BJ (cell line): ENCODE measurements around the genes NKX3-2 and CPEB2.

GRCh38 chr4:10118037-10118975, 1.7 kb upstream of the WDR1 start:
- CAGE, long polyA plus RNA = no peak
- RRBS = no CpG with 5 or more reads among the region's 20 CpGs

GRCh38 chr4:10118976-10119500, 2.4 kb upstream of the WDR1 start:
- CAGE, long polyA plus RNA = no peak
- RRBS = no CpG with 5 or more reads among the region's 13 CpGs

DNA sequence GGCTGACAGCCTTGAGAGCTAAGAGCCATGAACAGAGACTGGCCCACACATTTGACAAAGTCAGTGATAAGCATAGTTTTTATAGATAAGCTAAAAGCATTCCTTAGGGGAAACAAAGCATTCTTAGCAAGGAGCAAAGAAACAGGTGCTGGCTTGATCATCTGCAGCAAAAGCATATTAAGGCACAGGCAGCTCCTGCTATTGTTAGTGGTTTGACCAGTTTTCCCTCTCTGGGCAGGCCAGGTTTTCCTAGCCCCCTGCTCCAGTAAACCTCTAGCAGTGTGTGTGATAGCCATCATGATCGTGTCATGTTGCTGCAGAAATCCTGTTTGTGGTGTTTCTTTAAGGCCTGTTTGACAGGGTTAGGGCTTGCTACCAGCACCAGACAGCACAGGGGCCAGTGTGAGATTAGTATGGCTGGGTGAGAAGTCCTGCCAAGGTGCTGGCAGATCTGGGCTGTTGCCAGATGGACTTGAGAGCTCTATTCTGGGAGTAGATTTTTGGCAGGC, 57.7 kb upstream of the WDR1 start:
- CAGE, long polyA plus RNA = no peak
- RRBS = no CpG with 5 or more reads among the region's 1 CpG

DNA sequence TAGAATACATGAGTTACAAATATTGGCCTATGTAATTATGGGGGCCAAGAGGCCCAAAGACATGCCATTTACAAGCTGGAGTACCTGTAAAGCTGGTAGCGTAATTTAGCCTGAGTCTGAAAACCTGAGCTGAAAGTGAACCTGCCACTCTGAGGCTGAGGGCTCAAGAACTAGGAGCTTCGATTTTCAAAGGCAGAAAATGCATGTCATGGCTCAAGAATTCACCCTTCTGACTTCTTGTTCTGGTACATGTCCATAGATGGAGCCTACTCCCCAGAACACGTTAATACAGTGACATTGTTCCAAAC, 115.4 kb upstream of the WDR1 start:
- CAGE, long polyA plus RNA = no peak
- RRBS = no CpG with 5 or more reads among the region's 3 CpGs

DNA sequence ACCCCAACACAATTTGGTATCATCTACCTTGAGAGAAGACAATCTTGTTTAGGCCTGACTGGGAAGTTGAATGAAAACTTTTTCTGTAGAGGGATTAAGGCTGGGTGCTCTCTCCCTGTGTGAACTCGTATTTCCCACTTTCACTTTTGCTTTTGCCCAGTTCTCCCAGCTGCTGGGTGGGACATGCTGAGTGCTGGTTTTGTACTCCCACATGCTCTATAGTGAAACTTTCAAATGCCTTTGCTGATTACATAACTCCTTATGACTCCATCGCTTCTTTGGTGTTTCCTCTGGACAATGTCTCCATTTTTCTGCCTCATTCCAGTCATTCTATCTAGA, 100.6 kb downstream of the CLNK start:
- CAGE, long polyA plus RNA = no peak
- RRBS = no CpG with 5 or more reads among the region's 2 CpGs

- CAGE, long polyA plus RNA = no peak
- RRBS = no CpG with 5 or more reads among the region's 5 CpGs
These were observed 50.2 kb upstream of the CLNK start for GRCh38 chr4:10734716-10735122.

- CAGE, long polyA plus RNA = no peak
- RRBS = no CpG with 5 or more reads among the region's 6 CpGs
These were observed 62.7 kb upstream of the CLNK start for GRCh38 chr4:10747227-10747675.

GRCh38 chr4:11149551-11150016, 279.1 kb downstream of the HS3ST1 start:
- CAGE, long polyA plus RNA = no peak
- RRBS = no CpG with 5 or more reads among the region's 6 CpGs

- CAGE, long polyA plus RNA = no peak
- RRBS = no CpG with 5 or more reads among the region's 5 CpGs
These were observed 159.1 kb upstream of the HS3ST1 start for GRCh38 chr4:11587706-11588184.

DNA sequence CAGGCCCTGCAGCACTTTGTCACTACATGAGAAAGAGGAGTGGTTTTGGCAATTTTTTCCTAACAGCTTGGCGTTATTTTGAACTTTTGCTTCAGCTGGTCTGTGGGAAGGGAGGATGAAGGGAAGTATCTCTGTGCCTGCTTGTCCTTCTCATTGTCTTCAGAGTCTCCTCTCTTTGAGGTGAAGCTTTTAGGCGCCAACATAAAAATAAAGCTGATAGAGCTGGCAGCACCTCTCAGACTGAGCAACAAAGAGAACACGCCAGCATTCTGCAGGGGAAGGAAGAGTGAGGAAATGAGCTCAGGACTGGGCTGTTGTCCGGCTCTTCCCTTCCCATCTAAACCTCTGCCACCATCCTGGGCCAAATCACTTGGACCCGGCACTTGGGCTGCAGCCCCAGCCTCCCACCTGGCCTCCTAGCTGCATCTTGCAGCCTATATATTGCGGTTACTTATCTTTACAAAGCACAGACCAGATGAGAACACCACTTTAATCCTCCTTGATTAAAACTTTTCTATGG, 476.3 kb upstream of the HS3ST1 start:
- CAGE, long polyA plus RNA = no peak
- RRBS = 20% methylated on average over 1 of the region's 6 CpGs

DNA sequence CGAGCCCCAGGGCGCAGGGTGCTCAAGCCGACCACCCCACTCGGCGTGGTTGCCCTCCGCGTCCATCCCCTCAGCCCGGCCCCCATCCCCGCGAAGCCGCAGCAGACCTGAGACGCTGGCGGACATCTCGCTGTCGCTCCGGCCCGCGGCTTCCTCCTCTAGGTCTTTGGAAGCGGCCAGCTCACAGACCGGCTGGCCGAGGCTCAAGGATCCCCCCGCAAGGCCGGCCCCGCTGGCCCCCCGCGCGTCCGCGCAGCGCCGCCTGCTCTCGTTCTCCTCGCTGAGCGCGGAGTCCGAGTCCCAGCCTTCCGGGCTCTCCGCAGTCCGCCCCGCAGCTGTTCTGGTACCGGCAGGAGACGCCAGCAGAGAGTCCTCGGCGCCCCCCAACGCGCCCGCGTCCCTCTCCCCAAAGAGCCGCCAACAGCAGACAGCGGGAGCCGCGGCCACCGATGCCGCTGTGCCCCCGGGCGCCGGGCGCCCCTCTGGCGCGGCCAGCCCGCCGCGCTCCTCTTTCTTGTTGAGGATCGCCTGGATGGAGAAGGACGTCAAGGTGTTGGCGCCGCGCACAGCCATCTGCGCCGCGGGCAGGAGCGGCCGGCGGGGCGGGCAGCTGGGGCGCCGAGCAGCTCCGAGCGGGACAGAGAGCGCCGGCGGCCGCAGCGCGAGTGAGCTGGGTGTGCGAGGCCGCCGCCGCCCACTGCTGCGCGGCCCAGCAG, at the start of gene NKX3-2:
Gene NKX3-2, minus strand, starts transcription at position 667 of the 716 bp plus-strand sequence.
- CAGE, long polyA plus RNA = no peak
- RRBS = 6% methylated on average over 36 of the region's 91 CpGs

DNA sequence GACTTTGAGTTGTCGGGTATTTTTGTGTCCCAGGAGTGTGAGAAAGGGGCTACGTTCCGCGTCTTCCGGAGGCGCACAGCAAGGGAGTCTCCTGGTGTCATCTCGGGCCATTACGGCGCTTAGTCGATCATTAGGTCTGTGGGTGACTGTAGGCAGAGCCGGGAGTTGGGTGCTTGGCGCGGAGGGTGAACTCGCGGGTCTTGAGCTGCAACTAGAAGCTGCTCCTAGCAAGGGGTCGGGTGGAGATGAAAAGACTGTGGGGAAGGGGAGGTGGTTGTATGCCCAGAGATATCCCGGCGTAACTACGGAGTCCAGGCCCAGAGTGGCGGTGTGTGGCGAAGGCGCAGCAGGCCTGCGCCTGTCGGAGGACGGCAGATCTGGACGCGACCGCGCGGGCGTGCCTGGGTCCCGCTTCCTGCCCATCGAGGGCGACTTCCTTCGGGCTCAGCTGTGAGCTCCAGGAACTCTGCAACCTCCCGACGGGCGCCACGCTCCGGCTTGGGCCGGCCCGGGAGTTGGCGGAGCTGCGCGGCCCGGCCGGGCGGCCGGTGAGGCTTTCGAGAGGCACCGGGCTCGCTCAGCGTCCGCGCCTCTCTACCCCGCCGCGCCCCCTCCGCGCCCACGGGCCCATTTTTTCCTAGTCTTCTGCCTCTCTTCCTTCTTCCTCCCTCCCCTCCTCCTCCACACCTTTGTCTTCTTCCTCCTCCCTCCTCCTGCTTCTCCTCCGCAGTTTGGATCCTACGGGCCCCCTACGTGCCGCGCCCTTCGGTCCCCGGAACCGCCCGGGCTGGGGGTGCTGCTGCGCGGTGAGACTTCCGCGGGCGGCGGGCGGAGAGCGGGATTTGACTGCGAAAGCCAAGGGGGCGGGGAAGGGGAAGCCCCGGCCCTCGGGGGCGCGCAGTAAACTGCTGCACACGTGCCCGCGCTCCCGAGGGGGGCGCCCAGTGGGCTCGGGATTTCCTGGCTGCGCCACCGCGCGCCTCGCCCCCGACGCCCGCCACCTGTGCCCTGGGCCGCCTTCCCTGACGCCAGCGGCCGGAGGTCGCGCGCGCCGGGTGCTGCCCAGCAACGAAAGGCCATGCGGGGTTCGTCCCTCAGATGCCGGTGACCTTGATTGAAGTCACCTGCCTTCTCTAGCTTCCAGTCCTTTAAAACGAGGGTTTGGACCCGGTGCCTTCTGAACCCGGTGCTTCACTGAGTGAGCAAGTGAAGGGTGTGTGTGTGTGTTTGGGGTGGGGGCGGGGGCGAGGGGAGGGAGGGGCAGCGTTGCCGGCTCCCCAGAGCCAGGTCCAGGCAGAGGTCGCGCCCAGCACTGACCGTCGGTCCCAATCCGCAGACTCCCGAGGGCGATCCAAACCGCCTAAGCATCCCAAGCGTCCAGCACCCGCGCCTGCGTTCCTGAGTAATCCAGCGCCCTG, 3.1 kb upstream of the NKX3-2 start:
- CAGE, long polyA plus RNA = no peak
- RRBS = 4% methylated on average over 22 of the region's 131 CpGs

DNA sequence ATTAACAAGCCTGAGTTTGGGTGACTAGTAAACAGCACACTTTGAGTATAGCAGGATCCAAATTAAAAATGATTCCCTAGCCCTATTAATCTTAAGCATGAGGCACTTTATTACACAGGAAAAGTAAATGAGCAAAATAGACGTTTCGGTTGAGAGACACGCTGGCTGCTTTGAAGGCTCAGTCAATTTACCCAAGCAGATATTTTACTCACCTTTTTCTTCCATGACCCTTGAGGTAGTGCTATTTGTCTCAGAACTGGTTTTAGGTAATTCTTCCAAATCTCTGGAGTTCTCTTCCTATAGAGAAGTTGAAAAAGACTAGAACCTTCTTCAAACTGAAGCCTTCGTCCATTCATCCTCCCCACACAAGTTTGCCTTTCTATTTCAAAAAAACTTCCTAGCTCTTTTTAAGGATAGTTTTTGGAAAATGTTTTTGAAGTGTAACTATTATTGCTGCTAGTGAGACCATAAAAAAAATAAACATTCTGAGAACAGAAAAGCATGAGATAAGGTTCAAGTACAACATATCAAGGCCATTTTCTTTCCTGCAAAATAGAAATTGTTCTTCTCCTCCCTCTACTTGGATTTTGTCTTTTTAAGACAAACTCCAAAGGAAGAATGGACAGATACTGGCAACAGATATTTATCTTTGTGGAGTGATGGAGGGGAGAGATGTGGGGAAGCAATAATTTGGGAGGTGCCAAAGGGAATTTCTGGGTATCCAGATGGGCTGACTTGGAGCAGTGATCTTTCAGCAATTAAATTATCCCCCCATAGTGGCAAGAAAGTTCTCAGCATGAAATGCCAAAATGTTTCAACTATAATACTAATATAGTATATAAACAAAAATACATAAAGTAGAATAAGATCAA, 38.4 kb upstream of the NKX3-2 start:
- CAGE, long polyA plus RNA = no peak
- RRBS = no CpG with 5 or more reads among the region's 4 CpGs

GRCh38 chr4:13626549-13627009, 946 bp downstream of the BOD1L1 start:
- CAGE, long polyA plus RNA = no peak
- RRBS = no CpG with 5 or more reads among the region's 4 CpGs

GRCh38 chr4:14856130-14856882, 146.0 kb upstream of the CPEB2 start:
- CAGE, long polyA plus RNA = no peak
- RRBS = no CpG with 5 or more reads among the region's 5 CpGs

DNA sequence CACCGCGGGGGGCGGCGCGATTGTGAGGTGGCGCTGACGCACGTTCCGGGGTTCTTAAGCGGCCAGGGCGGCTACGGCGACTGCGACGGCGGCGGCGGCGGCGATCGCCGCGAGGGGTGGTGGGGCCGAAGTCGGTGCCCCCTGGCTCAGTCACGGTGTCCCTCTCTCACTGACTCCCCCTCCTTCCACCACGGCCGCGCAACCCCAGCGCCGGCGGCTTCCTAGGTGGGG, at the start of gene CPEB2:
Gene CPEB2, plus strand, starts transcription at position 83 of the 231 bp plus-strand sequence.
- CAGE, long polyA plus RNA = no peak
- RRBS = 1% methylated on average over 11 of the region's 32 CpGs

- CAGE, long polyA plus RNA = no peak
- RRBS = no CpG with 5 or more reads among the region's 7 CpGs
These were observed 143.3 kb downstream of the CPEB2 start for GRCh38 chr4:15145500-15146053.

DNA sequence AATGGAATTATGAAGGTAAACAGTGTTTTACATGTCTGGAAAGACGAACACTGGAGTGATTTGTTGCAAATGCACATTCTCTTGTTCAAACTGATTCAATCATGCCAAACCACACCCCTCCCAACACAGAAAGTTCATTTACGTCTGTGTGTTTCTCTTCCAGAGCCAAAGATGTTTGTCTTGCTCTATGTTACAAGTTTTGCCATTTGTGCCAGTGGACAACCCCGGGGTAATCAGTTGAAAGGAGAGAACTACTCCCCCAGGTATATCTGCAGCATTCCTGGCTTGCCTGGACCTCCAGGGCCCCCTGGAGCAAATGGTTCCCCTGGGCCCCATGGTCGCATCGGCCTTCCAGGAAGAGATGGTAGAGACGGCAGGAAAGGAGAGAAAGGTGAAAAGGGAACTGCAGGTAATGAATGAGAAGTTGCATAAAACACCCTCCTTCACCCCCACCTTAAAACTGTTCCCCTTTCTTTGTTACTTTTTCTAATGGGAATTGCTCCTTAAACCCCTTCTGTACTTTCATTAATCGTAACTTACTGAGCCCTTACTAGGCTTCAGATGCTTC, 7.8 kb downstream of the C1QTNF7 start:
- CAGE, long polyA plus RNA = no peak
- RRBS = no CpG with 5 or more reads among the region's 7 CpGs

DNA sequence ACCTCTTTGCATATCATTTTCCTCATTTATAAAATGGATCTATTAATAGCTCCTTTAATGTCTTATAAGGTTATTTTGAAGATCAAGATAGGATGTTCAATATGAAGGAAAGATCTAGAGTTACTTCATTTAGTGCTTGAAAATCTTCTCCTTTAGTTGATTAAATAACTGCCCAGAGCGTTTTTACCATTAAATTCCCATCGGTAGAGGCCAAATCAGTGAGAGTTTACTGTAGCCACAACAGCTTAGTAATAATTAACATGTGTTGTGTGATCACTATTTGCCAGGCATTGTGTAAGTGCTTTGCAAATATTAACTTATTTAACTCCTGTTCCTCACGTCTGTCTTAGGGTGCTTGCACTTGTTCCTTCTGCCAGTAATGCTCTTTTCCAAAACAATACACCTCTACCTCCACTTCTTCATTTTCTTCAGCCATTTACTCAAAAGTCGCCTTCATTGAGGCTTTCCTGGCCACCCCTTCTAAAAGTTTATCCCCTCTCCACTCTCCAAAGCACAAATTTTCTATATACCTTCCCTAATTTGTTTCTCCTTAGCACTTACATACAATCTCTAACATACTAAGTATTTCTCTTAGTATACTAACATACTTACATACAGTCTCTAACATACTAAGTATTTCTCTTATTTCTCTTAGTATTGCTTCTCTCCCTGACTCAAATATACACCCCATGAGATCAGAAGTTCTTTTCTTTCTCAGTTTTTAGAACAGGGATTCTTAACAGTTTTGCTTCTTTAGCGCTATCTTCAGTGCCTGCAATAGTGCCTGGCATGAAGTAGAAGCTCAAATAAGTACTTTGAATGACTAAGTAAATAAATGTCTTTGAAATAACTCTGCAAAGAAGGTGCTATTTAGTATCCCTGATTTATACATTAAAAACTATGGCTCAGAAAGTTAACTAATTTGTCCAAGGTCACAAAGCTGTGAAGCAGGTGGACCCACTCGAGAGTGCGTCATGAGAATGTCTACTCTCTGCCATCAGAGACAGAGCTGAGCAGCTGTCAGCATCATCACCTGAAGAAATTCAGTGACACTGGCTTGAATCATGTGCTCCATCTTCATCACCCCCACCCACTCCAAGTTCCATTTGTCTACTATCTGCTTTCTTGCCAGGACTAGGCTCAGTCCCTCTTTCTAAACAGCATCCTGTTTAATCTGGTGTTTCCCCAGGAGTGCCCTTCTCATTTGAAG, 82.7 kb downstream of the CC2D2A start:
- CAGE, long polyA plus RNA = no peak
- RRBS = no CpG with 5 or more reads among the region's 7 CpGs

- CAGE, long polyA plus RNA = no peak
- RRBS = no CpG with 5 or more reads among the region's 5 CpGs
These were observed 1.8 kb downstream of the FBXL5 start for GRCh38 chr4:15653313-15653898.